Colon Carcinoma Metastatic in the Brain (tissue), 2 donors: ENCODE measurements around a stretch of chr14.

DNA sequence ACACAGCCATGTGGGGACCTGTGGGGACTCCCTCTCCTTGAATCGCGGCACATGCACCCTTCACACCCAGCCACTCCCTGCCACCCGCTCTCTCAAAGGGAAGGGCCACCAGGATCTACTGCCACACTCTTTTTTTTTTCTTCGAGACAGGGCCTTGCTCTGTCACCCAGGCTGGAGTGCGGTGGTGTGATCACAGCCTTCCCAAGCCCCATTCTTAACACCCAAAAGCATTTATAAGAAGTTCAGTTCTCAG is 120.8 kb downstream of the CALM1 start:
- PRO-cap, 2 experiments: no peak in any of the 2 experiments

- PRO-cap, 2 experiments: no peak in any of the 2 experiments
These were observed 121.3 kb downstream of the CALM1 start for GRCh38 chr14:90518101-90518651.

- PRO-cap, 2 experiments: no peak in any of the 2 experiments
These were observed 138.0 kb downstream of the CALM1 start for GRCh38 chr14:90534723-90535280.

- PRO-cap, 2 experiments: no peak in any of the 2 experiments
These were observed 119.2 kb downstream of the TTC7B start for GRCh38 chr14:90696760-90697623.

- PRO-cap, 2 experiments: no peak in any of the 2 experiments
These were observed 870 bp downstream of the TTC7B start for GRCh38 chr14:90815041-90816078.

- PRO-cap, 2 experiments: no peak in any of the 2 experiments
These were observed 90.6 kb downstream of the RPS6KA5 start for GRCh38 chr14:90969679-90970362.

GRCh38 chr14:91022866-91023318 is 37.5 kb downstream of the RPS6KA5 start:
- PRO-cap, 2 experiments: no peak in any of the 2 experiments

DNA sequence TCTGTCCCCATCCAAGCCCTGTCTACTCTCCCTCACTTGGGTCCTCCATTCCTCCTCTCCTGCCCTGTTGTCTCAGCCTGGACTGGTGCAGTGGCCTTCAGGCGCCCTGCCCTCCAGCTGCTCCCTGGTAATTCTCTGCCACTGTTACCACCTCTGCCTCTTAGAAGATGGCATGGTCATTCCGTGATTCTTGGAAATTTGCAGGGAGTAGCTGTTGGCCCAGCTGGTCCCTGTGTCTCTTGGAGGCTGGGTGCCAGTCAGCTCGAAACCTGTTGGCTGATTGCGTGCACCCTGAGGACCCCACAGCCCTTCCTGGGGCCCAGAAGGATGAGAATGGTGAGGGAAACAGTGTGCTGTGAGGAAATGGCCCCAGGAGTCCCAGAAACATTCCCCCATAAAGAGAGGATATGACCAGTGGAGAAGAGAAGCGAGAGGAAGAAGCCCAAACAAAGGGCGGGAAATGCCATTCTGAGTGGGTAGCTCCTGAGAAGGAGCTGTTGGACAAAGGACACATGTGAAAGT is 22.4 kb downstream of the GPR68 start:
- PRO-cap, 2 experiments: no peak in any of the 2 experiments

DNA sequence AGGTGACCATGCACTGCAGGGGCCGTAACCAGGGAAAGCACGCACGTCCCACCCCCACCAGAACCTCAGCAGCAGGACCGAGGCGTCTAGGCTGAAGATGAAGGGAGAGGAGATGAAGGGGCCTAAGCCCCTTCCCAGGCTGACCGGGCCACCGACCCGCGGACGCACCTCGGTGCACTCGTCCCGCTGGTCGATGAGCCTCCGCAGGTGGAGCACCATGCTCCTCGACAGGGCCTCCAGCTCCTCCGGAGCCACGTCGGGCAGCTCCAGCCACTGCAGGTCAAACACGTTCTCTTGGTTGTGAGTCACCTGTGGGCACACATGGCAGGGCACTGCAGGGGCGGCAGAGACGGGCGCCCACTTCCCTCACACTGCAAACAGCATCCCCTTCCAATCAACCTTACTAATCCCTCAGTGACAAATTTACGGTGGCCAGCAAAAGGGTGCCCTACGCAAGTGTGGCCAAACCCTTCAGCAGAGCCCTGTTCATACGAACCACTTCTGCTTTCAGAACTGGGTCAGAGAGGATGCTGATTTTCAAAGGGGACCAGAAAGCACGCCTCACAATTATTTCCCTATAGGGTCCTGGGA is 77.8 kb downstream of the CCDC88C start:
- PRO-cap, 2 experiments: no peak in any of the 2 experiments

DNA sequence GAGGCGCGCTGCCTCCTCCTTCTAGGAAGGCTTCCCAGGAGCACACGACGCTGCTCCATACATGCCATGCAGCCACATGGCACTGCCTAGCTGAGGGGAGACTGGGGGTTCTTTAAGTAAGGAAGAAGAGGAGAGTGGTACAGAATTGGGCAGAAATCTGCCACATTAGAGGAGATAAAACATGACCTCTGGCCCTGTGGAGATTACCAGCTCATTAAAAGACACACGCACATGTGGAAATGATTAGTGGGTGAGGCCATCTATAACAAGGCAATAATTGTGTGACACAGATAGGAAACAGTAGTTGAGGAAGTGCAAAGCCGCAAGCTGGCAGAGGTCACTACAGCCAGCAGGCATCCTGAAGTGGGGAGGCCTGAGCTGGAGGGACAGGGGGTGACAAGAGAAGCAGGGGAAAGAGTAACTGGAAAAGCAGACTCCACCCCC is 39.7 kb downstream of the CCDC88C start:
- PRO-cap, 2 experiments: peak in 1 of 2 experiments; most common plus-strand start position 303 of the sequence (in 1)

GRCh38 chr14:91418057-91418433 is 425 bp upstream of the CCDC88C start:
- PRO-cap, 2 experiments: no peak in any of the 2 experiments

GRCh38 chr14:91496310-91497187 is 13.6 kb downstream of the PPP4R3A start:
- PRO-cap, 2 experiments: no peak in any of the 2 experiments

GRCh38 chr14:91573666-91573899 is 63.5 kb upstream of the PPP4R3A start:
- PRO-cap, 2 experiments: no peak in any of the 2 experiments

GRCh38 chr14:91578631-91579143 is 68.6 kb upstream of the PPP4R3A start:
- PRO-cap, 2 experiments: no peak in any of the 2 experiments

DNA sequence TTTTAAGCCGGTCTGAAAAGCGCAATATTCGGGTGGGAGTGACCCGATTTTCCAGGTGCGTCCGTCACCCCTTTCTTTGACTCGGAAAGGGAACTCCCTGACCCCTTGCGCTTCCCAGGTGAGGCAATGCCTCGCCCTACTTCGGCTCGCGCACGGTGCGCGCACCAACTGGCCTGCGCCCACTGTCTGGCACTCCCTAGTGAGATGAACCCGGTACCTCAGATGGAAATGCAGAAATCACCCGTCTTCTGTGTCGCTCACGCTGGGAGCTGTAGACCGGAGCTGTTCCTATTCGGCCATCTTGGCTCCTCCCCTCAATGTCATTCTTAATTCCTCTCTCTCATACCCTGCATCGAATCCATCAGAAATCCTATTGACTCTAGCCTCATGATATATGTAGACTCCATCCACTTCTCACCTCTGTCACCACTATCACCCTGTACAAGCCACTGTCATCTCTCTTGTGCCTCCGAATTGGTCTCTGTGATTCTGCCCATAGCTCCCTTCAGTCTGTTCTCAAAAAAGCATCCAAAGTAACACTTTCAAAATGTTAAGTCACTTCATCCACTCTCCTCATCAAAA is 85.9 kb downstream of the CATSPERB start:
- PRO-cap, 2 experiments: no peak in any of the 2 experiments

GRCh38 chr14:91743926-91744183 is 12.0 kb upstream of the CATSPERB start:
- PRO-cap, 2 experiments: no peak in any of the 2 experiments

DNA sequence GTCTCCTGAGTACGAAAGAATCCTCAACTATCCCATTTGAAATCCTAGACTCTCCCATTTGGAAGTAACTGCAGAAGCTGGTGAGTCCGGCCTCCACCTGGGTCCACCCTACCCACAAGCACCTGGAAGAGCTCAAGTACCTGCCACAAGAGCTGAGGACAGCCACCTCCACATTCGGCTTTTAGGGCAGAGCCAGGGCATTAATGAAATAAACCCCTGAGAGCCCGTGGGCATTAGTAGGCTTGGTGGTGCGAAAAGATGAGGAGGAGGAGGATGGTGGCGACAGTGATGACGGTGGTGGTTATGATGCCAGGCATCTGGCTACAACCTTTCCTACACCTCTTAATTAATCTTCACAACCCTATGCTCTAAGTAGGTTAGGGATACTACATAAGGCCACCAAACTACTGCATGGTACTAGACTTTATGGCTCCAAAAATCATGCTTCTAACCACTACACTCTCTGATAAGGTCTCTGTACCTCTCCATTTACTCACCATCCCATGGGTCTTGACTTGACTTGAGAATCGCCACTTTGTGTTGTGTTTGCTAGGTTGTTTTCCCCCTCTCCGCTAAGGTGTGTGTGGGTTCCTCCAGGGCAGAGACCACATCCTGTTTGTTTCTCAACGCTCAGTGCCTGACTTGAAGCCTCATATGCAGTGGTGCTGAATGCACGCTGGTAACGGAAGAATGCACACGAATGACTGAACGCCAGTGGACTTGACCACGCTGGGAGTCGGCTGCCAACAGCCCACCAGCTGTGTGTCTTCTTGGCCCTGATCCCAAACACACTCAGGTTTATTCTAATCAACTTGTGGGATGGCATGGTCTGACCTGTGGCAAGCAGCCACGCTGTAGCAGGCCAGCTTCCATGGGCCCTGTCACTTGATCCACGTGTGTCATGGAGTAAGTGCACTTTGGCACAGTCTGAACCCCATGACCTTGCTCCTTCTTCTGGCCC is 5.9 kb upstream of the TC2N start:
- PRO-cap, 2 experiments: no peak in any of the 2 experiments

GRCh38 chr14:92128678-92129145 is 6.9 kb downstream of the CPSF2 start:
- PRO-cap, 2 experiments: no peak in any of the 2 experiments

DNA sequence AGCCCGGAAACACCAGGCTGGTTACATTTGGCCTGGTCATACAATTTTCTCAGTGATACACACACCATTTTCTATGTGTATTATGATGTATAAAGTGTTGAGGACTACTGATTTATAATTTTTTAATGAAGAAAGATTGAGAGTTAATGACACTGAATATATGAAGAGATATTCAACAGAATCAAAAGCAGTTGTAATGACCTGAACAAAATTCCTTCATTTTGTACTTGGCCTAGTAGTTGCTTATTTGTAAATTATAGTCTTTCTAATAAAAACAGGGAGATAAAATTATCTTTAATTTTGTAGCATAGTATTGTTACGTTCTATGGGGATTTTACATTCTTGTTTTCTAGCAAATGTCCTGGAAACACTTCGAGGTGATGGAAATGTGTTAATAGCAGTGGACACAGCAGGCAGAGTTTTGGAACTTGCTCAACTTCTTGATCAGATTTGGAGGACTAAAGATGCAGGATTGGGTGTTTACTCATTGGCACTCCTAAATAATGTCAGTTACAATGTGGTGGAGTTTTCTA is 20.1 kb downstream of the CPSF2 start:
- PRO-cap, 2 experiments: no peak in any of the 2 experiments

GRCh38 chr14:92471908-92472339 is 41.7 kb upstream of the RIN3 start:
- PRO-cap, 2 experiments: peak in 2 of 2 experiments; most common minus-strand start chr14:92472119 (in 2)